Tibial nerve (tissue), 3 donors: ENCODE results near the gene LRRC47.

- PRO-cap: no peak
- RAMPAGE, long total RNA, 3 experiments: no peak in any of the 3 experiments
Observed at GRCh38 chr1:3707401-3708105, 44.7 kb upstream of the CCDC27 start.

DNA sequence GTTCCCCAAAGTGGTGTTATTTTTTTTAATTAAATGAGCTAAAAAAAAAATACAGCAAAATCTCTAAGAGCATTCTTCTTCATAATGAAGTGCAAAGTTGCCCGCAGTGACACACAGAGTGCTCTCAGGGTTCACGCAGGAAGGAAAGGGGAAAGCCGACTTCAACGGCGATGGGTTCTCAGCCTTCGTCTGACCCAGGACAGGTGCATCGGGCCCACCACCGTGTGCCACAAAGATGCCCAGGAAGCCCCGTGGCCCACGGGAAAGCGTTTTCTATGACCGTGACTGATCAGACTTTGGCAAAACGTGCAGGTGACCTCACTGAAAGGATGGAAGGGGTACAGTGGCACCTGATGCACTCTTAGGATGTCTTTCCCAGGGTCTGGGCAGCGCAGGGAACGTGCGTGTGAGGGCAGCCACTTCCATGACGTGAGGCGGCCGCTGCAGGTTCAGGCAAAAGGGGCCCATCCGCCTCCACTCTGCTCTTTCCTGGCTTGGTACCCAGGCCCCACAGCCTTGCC lies 8.5 kb downstream of the LRRC47 start:
- PRO-cap: no peak
- RAMPAGE, long total RNA, 3 experiments: no peak in any of the 3 experiments

- PRO-cap: bidirectional peak, plus-strand start at chr1:3796630, minus-strand start at chr1:3796484
- RAMPAGE, long total RNA, 3 experiments: start-site peak on the minus strand in 2 of 3 experiments, at chr1:3796474-3796520 at its widest, 26 to 27 reads per replicate
Observed at GRCh38 chr1:3796165-3796793, at the start of gene LRRC47. TSS of gene LRRC47 (minus strand) at chr1:3796498.

DNA sequence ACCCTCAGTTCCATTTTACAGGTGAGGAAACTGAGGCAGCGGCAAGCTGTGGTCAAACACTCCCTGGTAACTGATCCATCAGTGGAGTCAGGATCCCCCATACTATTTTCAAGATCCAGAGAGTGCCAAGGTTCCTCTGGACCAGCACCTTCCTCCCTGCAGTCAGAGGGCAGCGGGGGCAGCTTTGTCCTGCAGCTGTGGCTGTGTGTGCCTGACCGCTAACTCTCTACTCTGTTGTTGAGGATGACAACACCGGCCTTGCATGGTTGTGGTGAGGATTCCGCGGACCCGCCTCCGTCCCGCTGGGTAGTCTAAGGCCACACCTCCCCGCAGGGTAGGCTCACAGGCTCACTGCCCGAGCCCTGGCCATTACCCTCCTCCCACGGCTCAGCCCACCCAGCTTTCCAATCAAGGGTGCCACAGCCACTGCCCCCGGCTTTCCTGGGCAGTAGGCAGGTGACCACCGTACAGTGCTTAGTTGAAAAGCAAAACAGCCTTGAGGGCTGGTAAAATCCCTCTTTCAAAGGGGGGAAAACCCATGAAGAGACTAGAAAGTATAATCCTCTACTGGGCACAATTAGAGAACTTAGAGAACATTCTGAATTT lies 15.0 kb upstream of the LRRC47 start:
- PRO-cap: no peak
- RAMPAGE, long total RNA, 3 experiments: no peak in any of the 3 experiments

DNA sequence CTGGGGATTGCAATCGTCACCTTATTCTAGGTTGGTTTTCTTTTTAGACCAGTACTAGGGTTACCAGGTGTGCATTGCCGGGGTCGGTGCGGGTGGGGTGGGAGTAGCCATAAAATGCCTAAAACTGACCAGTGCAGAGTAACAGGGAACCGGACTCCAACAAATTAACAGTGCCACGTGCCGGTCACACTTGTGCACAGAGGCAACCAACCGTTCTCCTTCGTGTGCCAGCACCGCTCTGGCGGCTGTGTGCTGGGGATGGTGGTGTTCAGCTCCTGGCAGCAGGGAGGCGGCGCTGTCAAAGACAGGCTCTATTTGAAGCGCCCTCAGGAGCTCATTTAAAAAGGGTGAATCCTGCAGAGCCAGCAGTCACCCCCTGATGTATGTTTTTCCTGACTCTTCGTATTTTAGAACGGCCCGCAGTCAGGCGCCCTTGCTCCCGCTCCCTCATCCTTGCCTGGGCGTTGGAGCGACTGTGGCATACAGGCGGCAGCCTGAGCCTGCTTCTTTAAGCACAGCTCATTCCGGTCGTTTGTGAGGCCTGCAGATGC lies 912 bp downstream of the DFFB start:
- PRO-cap: no peak
- RAMPAGE, long total RNA, 3 experiments: no peak in any of the 3 experiments

DNA sequence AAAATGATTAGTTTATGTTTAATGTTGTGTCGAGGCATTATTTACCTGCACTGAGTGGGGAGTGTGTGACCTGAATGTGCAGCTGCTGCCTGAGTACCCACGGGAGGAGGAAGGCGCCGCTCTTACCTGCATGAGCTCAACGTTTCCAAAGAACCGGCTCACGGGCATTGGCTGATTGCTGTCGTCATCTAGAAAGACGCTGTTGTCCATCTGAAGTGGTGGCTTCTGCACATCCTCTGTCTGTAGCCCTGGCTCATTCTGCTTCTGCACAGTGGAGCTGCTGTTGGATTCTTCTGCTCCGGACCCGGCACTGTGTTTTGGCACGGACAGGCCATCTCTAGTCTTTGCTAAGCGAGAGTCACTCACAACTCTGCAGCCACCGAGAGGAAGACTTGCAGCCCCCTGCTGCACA lies 9.6 kb downstream of the C1orf174 start:
- PRO-cap: no peak
- RAMPAGE, long total RNA, 3 experiments: no peak in any of the 3 experiments

DNA sequence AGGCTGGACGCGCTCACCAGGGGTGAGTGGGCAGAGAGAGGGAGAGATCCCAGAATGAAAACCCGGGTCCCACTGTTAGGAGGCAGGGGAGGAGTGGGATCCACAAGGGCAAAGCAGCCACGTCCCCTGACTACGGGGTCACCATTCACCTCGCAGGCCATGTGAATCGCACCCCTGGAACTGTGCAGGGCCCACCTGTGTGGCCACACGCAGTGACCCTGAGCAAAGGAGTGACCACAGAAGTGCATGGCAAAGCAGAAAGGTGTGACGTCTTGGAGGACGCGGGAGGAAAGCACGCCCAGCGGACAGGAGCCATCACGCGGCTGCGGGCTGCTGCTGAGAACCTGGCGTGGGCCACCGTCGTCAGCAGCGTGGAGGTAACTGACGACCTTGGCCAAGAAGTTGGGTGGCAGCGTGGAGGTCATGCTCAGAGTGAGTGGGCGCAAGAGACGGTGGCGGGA lies 76.7 kb upstream of the C1orf174 start:
- PRO-cap: no peak
- RAMPAGE, long total RNA, 3 experiments: no peak in any of the 3 experiments

DNA sequence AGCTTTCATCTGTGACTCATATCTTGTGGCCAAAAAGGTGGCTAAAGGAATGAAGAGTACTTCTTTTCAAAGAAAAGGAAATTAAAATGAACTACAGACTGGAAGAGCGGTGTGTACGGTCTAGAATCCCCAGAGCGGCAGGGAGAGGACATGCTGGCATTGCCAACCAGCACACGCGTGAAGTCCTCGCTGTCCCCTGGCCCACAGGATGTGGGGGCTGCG lies 603.1 kb downstream of the NPHP4 start:
- PRO-cap: no peak
- RAMPAGE, long total RNA, 3 experiments: no peak in any of the 3 experiments

DNA sequence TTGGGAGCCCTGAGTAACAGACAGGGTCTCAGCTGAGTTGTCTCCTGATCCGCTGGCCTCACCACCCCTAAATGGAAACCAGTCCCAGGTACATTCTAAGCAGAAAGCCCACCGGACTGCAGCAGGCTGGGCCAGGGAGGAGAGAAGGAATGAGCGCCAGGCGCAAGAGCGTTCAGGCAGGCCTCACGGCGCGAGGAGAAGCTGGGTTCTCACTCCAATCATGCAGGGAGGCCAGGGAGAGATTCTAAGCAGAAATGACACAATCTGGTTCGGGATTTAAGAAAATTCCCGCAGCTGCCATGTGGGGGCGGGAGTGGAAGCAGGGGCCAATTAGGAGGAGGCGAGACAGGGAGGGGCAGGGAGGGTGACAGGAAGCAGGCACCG lies 12.0 kb downstream of the NPHP4 start:
- PRO-cap: no peak
- RAMPAGE, long total RNA, 3 experiments: no peak in any of the 3 experiments

GRCh38 chr1:6027553-6028133 lies 18.0 kb upstream of the KCNAB2 start:
- PRO-cap: no peak
- RAMPAGE, long total RNA, 3 experiments: no peak in any of the 3 experiments

DNA sequence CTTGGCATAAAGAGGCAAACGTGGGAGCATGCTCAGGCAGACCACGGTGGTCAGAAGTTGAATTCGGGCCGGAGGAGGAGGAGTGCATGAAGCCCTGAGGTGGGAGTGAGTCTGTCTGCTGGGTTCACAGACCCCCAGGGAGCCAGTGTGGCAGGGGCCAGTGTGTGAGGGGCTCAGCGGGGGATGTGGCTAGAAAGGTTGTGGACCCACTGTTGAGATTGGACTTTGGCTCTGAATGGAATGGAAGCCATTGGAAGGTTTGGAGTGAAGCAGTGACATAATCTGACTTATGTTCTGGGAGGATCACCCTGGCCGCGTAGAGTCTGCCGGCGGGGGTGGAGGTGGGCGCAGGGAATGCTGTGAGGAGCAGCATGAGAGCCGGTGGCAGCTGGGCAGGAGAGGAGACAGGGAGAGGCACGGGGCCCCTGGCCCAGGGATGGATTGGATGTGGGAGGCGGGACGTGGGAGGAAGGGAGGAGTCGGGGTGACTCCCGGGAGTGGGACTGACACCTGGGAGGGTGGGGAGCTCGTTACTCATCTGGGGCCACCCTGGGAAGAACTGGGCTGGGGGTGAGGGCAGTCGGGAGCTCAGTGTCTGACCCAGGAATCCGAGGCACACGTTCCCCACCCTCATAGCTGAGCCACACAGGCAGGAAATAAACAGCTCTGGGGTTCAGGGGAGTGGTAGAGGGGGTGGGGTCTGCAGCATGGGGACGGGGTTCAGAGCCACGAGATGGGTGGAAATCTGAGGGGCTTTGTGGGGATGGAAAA lies 10.4 kb upstream of the KCNAB2 start:
- PRO-cap: no peak
- RAMPAGE, long total RNA, 3 experiments: start-site peak on the plus strand in 1 of 3 experiments, centred at position 505 of the sequence, 5 reads per replicate

GRCh38 chr1:6241884-6242906 lies 1.8 kb upstream of the HES3 start:
- PRO-cap: no peak
- RAMPAGE, long total RNA, 3 experiments: no peak in any of the 3 experiments

- PRO-cap: no peak
- RAMPAGE, long total RNA, 3 experiments: no peak in any of the 3 experiments
Observed at GRCh38 chr1:6264073-6264596, 3.2 kb upstream of the GPR153 start.

GRCh38 chr1:6277692-6278242 lies 16.9 kb upstream of the GPR153 start:
- PRO-cap: no peak
- RAMPAGE, long total RNA, 3 experiments: no peak in any of the 3 experiments

GRCh38 chr1:6282702-6283059 lies 21.8 kb upstream of the GPR153 start:
- PRO-cap: no peak
- RAMPAGE, long total RNA, 3 experiments: no peak in any of the 3 experiments

DNA sequence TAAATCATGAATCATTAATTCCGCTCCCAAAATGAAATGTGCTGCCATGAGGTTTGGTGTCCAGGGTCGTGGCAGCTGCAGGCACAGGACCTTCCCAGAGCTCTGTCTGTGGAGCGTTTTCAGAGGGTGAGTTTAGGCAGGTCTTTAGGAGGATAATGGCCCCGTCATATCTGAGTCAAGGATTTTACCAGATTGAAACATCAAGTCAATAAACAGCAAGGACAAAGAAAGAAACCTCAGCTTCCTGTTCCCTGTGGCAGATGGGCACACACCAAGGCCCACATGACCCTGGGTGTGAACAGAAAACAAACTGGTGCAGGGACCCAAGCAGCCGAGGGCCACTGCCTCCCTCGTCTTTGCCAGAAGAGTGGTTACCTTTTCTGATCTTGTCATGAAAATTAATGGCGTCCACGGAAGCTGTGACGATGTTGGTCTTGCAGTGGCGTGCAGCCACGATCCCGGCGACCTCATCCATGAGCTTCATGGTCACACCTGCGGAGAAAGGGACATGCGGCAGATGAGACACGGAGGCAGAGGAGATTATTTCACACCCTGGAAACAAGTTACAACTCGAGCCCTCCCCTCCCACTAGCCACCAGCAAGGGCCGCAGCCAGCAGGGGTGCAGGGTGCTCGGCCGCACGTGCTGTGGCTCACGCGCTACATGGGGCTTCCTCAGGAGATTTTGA lies 33.7 kb upstream of the GPR153 start:
- PRO-cap: no peak
- RAMPAGE, long total RNA, 3 experiments: no peak in any of the 3 experiments

DNA sequence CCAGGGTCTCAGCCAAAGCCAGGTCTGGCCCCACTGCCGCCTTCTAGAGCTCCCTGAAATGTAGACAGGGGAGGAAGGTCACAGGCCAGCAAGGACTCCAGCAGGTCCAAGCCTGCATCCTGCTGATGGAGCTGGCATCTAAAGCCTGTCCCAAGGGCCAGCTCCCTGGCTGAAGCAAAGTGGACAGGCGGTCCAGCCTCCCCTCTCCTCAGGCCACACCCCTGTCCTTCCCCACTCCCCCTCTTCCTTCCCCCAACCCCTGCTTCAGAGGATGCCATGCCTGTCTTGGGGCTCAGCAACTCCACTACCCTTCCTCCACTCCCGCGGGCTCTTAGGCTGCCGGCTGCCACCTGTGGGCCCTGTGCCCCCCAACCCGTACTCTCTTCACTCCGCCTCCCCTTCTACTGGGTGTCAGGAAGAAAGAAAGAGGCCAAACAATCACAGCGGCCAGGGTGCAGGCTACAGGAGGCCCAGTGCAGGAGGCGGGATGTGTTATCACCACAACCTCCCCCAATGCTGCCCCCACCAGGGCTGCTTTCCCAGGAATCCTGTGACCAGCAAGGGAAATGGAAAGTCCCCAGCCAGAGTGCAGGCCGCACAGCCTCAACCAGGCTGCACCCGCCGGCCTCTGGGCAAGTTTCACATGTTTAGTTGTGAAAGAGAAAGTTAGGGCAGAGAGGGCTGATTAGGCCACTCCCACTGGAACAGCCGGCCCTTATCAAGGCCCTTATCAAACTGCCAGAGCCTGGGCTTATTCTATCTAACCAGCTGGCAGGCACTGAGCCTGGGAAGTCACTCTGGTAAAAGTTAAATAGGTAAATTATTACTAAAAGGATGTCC lies 34.1 kb downstream of the ACOT7 start:
- PRO-cap: unidirectional peak, minus-strand start at position 630 of the sequence
- RAMPAGE, long total RNA, 3 experiments: no peak in any of the 3 experiments

GRCh38 chr1:6446759-6447631 lies 19.0 kb downstream of the TNFRSF25 start:
- PRO-cap: bidirectional peak, plus-strand start at chr1:6447394, minus-strand start at chr1:6447136; unidirectional peak, plus-strand start at chr1:6447500
- RAMPAGE, long total RNA, 3 experiments: no peak in any of the 3 experiments

- PRO-cap: no peak
- RAMPAGE, long total RNA, 3 experiments: no peak in any of the 3 experiments
Observed at GRCh38 chr1:6481912-6482818, 9.3 kb downstream of the PLEKHG5 start.

- PRO-cap: bidirectional peak, plus-strand start at chr1:6506528, minus-strand start at chr1:6506300
- RAMPAGE, long total RNA, 3 experiments: start-site peak on the minus strand in 3 of 3 experiments, at chr1:6506262-6506319 at its widest, 31 to 72 reads per replicate
Observed at GRCh38 chr1:6506099-6506586, 14.7 kb upstream of the PLEKHG5 start.